ENCODE results near the gene ANKUB1.

GRCh38 chr3:149542306-149542803 is 67.9 kb downstream of the TM4SF4 start:
- PRO-cap: no peak

DNA sequence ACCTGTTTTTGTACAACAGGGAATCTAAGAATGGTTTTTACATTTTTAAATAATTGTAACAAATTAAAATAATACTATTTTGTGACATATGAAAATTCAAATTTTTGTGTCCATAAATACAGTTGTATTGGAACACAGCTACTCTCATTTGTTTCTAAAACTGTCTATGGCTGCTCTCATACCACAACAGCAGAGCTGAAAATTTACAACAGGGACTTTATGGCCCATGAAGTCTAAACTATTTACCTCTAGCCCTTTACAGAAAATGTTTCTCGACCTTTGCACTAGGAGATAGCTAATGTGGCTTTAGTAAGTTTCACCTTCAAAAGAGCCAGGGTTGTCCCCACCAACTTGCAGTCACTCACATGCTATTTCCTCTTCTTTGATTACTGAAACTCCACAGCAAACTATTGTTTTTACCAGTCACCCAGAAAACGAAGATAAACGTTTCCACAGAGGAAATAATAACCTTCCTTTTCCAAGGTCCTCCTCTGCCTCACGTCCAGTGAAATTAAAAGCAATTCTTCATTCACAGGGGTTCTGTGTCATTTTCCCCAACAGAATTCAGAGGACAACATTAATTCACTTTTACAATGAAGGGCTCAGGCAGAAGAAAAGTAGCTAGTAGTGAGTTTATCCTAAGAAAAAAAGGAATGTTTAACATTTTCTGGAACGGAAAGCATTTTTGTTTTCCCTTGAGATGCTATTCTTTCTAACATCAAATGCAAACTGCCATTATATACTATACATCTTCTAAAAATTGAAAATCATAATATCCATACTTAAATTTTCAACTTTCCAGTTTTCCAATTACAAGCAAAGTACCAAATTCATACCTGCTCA is 48.2 kb downstream of the WWTR1 start:
- PRO-cap: no peak

DNA sequence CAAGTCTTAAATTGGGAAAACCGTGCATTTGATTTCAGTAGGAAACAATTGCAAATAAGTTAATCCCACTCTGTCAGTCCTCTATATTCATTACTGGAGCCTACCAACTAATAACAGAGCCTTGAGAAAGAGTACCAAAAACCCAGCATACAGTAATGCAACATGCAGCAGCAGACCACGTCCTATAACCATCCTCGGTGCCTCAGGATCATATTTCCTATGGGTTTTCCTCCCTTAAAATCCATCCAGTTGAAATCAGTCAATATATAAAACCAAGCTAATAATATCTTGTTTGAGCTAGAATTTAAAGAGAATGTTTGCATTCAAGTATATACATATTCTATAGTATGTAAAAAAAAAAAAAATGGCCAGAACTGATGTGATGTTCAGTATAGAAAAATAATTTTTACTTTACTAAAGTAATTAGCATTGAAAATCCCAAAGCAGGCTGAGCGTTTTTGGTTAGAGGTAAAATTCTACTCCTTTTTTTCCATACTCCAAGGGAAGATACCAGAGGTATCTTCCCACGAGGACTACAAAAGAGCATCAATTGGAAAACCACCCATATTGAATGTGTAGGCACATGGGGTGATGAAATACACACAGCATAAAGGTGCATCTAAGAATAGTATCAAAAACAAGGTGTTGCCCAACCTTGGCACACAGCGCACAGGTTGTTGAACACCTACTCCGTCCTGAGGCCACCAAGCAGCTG is 31.5 kb downstream of the WWTR1 start:
- PRO-cap: no peak

GRCh38 chr3:149642967-149643618 is 14.7 kb downstream of the WWTR1 start:
- PRO-cap: no peak

- PRO-cap: no peak
These were observed 1.5 kb downstream of the WWTR1 start for GRCh38 chr3:149656396-149656684.

GRCh38 chr3:149792385-149792844 is at the start of gene ANKUB1:
Gene ANKUB1, minus strand, starts transcription at chr3:149792554.
- PRO-cap: no peak

DNA sequence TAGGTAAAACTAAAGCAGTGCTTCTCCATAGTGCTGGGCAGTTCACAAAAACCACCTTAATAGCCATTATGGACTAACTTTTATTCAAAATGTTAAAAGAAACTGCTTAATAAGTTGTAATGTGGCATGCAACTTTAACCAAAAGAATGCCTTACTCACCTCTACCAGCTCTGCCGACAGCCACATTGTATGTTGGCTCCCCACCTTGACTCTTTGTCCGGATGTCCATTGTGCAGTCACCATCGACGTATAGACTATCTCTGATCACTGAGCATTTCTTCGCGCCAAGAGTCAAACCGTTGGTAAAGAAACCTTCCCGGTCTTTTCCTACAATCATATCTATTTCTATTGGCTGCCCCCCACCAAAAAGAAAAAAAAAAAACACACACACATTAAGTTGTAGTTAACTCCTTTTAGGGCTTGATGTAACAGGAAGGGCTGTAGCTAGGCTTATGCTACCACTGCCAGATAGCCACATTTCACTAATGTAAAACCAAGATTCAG is 2.4 kb downstream of the PFN2 start:
- PRO-cap: no peak

DNA sequence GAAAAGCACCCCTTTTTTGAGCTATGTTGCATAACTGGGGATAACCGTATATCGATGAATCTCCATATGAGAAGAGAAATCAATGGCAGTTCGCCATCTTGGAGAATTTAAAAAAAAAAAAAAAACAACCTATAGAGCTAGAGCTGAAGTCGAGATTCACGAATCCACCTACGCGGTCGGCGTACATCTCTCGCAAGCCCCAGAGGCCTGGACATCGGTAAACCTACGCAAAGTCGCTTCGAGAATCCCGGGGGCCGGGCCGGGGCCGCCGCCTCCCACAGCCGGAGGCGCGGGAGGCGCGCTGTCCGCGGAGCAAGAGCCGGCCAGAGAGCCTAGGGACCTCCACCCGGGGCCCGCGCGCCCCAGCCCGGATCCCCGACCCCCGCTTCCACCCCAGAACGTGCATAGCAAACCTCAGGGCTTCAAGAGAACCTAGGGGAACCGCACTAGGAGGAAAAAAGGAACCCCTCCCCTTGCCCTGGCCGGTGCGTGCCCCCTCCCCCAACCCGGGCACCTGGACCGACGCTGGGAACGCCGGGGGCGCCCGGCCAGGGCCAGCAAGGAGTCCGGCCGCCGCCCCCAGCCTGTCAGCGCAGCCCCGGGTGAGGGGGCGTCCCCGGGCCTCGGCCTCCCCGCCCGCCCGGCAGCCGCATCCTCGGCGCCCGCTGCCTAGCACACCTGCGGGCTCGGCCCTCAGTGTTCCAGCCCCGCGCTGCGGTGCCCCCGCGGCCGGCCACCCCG is 584 bp downstream of the PFN2 start:
- PRO-cap: unidirectional peak, plus-strand start at position 241 of the sequence

- PRO-cap: no peak
These were observed 90.6 kb upstream of the PFN2 start for GRCh38 chr3:150061058-150061850.

DNA sequence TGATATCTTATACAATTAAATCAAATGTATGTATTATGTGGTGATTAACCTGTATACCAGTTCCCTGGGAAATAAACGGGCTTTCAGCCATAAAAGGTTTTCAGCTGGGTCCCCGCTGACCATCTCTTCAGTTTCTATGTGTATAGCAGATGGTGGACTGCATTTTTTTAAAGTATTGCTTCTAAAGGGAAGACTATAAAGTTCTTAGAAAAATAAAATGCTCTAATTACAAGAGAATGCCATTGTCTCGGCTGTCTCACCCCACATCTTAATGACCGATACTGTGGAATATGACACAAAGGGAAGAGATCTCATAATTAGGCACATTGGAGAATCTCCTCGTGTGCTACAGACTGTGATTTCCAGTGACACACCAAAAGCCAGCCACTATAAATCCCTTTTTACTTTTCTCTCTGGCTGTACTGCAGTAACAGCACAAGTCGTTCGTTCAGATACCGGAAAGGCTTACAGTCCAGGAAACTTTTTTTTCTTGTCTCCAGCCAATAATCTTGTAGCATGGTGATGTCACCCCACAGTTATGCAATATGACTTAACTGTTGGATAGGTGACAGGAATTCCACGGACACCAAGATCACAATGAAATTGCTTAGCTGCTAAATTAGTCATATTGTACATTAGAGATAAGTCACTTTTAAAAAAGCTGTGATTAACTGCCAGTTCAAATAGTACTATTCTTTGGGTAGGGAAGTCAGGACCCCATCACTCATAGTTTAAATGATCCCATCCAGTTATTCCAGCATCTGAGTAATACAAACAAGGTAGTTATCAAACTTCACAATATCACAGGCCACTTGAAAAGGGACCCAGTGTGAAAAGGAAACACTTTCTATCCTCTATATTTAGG is 36.4 kb upstream of the TSC22D2 start:
- PRO-cap: bidirectional peak, plus-strand start at position 574 of the sequence, minus-strand start at position 446 of the sequence

DNA sequence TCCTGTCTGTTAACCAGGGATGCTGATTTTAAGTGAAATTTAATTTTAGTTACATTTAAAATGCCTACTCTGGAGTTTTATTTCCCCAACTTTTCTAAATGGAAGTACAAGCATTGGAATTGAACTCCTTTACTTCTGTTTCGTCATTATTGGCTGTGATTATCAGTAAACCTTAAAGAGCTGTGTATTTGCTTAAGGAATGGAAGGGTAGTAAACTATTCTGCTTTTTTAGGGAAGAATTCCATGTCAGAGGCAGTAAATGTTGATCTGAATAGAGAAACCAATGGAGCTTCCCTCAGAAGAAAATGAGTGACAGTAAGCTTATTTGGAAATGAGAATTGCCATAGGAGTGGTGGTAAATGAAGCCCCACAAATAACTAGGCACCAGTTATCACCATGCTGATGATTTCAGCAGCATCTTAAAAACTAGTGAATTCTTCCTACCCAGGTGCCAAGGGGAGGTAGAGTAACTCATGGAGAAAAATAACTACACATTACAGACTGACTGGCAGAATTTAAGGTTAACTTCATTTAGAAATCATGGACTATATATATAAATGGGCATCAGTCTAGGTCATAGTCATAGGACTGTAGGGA is 20.9 kb downstream of the TSC22D2 start:
- PRO-cap: no peak

GRCh38 chr3:150443940-150444526 is 35.9 kb downstream of the TSC22D2 start:
- PRO-cap: no peak

- PRO-cap: no peak
These were observed 43.4 kb downstream of the TSC22D2 start for GRCh38 chr3:150451216-150452173.

GRCh38 chr3:150458655-150459324 is 50.7 kb downstream of the TSC22D2 start:
- PRO-cap: no peak

GRCh38 chr3:150469455-150470186 is 61.5 kb downstream of the TSC22D2 start:
- PRO-cap: no peak

DNA sequence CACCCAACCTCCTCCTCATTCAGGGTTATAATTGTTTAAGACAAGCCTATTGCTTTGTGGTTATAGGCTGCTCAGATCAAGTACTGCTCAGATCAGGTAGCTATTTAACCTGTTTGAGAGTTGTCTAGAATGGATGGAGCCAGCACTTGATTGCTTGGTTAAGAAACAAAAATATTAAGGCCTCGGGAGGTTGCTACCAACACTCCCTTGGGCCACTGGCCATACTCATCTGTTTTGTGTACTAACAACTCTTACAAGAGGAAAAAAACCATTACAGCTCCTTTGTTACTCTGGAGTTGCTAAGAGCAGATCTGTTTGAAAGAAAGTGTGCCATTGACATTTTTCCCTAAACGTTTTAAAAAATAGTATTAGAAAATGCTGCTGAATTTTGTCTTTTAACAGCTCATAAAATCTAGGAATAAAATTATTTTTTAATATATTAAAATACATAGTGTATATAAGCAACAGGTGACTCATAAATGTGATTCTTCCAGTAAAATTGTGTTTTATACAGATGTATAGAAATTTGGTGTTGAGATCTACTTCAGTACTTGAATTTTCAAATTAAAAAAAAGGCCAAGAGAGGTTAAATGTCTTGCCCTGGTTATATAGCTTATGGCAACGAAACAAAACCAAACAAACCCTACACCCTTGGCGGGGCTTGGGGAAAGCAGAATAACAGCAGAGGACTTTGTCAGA is 29.8 kb downstream of the SELENOT start:
- PRO-cap: no peak

DNA sequence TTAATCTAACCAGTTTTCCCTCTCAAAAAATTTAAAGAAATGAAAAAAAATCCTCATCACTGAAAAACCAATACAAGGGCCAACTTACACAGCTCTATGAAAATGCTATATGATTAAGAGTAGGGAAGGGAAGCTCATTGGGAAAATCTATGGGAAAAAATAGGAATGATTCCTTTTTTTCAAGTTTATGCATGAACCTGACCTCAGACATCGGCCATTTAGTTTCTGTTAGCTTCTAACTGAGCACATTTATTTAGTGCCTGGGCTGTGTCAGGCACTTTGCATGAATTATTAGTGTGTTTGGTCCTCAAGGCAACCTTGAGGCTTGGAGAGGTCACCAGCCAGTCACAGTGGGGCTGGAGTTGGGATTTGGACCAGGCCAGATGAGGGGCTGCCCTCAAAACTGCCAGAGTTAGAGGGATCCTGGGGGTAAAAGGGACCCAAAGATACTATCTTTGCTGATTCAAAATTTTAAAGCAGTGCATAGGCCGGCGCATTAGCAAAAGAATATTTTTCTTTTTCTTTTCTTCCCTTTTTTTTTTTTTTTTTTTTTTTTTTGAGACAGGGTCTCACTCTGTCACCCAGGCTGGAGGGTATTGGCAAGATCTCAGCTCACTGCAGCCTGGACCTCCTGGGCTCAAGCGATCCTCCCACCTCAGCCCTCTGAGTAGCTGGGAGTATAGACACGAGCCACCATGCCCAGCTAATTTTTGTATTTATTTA is 8.0 kb downstream of the SIAH2 start:
- PRO-cap: no peak

DNA sequence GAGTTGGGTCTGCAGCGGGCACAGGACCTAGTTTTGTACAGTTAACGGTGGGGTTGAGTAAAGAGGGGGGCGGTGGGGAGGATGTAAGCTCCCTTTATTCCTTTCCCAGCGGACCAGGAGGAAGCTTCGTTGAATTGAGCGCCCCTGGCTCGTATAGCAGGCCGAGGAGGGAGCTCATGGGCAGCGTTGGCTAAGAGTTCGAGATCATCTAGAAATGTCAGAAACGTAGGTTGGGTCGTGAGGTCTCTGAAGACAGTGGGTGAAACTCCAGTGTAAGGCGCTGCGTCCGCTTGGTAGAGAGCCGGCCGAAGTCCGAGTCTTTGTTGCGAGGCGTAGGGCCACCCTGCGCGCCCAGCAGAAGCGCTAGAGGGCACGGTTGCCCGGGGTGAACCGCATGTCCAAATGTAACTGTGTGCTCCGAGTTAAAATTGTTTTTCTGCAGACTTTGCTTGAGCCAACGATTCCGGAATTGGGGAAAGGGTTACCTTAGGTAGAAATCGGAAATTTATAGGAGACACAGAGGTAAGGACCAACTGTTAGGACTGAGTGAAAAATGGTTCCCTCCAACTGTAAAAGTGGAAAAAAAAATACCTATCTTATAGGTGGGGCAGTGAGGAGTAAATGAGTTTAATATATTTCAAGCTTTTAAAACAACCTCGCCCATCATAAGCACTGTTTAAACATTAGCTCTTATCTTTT is 889 bp upstream of the SIAH2 start:
- PRO-cap: unidirectional peak, minus-strand start at position 307 of the sequence

- PRO-cap: no peak
These were observed 11.4 kb upstream of the SIAH2 start for GRCh38 chr3:150774476-150774719.

- PRO-cap: no peak
These were observed 608 bp downstream of the MED12L start for GRCh38 chr3:151086045-151086499.

All from anterior vena cava (tissue), 1 donor.